Pericardium fibroblast (primary cell): ENCODE results near the genes ANKRD37, TLR3 and F11.

DNA sequence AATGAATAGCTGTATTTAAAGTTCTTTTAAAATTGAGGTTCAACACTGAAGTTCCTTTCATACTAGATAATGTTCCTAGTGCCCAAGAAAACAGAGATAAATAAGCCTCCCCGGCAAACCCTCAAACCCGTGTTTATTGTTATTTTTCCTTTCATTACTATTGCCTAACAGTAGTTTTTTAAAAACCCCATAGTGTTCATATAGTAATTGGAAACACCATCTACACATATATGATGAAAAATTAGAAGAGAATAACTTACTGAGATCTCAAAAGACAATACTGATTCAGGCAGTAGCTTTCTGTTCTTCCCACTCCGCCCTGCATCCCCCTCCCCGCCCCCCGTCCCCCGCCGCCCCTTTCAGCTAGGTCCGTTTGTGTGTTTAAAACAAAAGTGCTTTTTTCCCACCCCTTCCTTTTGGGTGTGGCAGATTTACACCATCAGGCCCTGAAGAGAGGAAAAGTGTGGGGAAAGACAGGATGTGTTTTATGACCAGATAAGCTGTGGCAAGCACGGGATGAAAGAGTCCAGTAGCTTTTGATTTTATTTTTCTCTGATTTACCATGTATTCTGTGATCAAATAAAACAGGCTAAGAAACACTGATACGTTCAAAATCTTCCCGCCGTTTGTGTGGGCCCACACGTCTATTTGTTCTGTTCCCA lies 11.0 kb downstream of the LRP2BP start:
- RAMPAGE, long total RNA, result no peak

DNA sequence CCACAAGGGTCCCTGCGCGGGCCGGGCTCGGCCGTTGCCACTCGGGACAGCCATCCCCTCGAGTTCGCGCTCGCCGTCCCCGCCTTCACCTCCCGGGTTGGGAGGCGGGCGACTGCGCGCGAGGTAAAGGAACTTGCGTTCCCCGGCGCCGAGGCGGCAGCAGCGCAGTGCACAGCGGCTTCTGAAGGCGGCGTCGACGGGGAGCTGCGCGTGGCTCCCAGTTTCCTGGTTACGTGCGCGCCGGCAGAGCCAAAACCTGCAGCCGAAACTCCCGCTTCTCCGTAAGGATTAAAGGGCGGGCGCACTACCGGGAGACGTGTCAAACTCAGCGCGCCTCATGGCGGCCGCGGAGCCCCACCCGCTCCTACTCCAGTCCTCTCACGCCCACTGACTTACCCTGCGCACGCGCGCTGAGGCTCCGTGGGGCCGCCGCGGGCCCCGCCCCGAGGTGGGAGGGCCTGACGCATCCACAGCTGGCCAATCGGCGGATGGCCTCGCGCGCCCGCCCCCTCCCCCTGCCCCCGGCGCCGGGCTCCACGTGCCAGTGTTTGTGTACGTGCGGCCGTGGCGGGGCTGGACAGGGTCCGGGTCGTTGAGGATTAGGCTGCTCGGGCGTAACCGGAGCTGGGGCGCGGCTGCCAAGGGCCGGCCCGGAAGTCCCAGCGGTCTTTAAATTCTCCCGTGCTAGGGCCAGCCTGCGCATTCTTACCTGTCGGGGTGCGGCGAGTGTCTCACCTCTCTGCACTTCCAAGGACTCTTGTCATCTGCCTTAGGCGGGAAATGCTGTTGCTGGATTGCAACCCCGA lies at the start of gene ANKRD37:
Gene ANKRD37 (plus strand): TSS at position 698 of the 806 bp plus-strand sequence.
- RAMPAGE, long total RNA, result start-site peak on the plus strand centred at position 633 of the sequence, 136 bp wide, 50 and 210 reads in 2 replicates

DNA sequence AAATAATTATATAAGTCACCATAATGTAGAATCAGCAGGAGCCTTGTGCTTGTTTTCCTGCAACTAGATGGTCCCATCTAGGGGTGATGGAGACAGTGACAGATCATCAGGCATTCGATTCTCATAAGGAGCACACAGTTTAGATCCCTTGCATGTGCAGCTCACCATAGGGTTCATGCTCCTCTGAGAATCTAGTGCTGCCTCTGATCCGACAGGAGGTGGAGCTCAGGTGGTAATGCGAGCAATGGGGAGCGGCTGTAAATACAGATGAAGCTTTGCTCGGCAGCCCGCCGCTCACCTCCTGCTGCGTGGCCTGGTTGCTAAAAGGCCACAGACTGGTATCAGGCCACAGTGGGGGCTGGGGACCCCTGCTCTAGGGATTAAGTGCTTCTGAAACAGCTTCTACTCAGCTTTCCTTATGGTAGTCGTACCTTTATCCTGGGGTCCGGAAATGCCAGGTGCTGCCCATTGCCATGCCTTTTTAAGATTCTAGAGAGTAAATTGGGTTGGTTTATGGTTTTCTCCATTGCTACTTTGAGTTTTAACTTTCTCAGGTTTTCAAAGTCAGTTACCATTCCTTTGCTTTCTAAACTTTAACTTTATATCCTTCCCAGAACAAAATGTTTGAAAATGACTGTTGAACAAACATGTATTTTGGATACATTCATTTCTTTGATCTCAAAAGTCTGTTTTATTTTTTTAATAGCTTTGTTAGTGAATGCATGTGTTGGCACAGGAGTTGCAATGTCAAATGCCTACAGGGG lies 28.6 kb upstream of the CCDC110 start:
- RAMPAGE, long total RNA, result no peak

DNA sequence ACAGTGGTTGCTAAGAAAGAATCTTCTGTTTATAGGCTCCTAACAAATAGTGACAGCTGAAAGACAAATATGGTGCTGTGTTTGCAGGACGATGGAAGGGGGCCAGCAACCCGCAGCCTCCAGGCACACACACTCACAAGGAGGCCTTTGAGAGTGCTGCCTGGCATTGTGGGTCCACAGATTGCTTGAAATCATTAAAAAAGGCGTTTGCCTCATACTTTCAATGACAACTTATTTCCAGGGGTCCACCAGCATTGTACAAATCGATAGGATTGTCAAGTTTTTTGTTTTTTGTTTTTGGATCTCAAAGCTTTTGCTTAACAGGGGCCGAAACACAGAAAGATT lies 32.5 kb upstream of the PDLIM3 start:
- RAMPAGE, long total RNA, result no peak

GRCh38 chr4:185700531-185701208 lies 111.3 kb downstream of the SORBS2 start:
- RAMPAGE, long total RNA, result no peak

DNA sequence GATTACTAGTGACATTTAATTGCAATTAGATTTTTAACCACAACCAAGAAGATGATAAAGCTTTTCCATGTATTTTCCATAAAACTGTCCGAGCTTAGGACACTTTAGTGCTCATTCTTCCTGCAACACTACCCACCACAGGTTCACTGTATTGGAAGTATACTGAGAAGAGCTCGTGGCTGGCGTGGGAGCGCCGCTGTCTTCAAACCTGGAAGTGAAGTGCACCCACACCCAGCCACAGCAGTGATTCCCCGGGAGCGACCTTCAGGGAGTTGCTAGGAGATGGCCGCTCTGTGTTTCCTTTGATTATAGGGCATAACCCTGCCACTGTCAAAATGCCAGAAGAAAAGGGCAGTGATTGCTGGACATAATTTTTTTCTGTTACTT lies 95.0 kb downstream of the SORBS2 start:
- RAMPAGE, long total RNA, result no peak

- RAMPAGE, long total RNA, result no peak
Observed at GRCh38 chr4:185717339-185717655, 94.7 kb downstream of the SORBS2 start.

DNA sequence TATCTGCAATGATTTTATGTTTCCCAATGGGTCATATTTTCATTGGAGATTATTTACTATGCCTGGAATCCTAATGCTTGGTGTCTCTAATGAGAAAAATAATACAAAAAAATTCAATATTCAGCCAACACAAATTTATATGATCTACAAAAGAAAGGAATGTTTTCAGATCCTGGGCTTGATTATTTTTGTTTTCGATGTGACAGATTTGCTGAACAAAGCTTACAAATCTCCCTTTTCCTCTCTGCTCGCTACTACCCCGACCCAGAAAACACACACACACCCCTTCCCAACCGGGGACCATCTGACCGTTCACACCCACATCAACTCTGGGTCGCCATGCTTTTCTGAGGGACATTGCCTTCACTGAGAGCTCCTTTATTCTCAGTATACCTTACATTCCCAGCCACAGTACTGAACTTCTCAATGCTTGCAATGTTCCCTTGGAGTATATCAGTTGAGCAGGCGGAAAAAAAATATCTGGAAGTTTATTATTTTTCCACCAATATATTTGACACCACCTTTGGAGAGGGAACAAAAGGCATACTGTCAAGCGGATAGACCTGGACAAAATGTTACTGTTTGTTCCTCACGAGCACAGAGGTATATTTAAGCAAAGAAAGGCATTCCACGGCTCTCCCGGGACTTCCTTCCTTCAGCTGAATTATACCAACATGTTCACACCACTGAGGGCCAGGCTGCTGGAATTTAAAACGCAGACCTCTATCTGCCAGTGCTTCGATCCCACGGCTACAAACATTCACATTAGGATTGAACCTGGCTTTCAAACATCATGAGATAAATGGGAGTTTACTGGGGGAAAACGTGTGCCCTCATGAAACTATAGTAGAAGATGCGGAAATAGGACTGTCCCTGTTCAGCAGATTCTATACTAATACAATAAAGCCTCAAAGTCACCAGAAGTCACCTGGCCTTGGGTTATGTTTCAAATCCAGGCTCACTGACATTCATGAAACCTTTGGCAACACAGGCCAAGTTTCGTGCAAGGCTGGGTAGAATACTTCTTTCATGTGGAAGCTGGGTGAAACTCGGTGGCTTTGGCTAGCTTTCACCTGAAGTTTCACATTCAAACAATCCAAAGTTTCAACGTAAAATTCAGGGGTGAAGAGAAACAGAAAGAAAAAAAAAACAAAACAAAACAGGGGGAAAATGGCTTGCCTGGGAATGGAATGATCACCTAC lies 39.7 kb downstream of the SORBS2 start:
- RAMPAGE, long total RNA, result no peak

GRCh38 chr4:185774340-185774705 lies 37.7 kb downstream of the SORBS2 start:
- RAMPAGE, long total RNA, result no peak

DNA sequence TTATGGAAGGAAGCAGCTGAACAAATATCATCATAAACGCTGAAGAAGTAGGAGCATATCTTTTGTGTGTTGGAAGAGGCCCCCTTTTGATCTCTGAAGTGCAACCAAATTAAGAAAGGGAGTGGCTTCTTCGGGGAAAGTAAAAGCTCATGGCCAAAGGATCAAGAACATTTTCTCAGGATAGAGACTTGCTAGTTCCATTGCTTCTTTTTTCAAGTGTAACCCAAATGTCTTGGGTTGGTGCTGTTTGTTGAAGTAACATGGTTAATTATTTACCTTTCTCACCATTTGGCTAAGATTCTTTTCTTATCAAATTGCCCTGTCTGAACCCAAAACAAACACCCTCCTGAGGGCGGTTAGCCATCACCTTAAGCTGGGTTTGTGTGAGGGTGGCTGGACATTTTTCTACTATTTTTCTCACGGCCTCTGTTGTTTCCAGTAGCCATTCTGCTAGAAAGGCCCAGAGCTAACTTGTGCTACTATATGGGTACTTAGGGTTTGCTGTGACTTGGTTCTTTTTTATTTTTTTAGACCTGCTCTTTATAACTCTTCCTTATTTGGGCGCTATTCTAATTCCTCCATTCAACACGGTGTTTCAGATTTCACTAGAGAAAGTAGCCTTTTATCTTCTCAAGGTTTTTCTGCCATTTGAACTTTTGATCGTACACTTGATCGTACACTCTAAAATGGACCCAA lies 18.6 kb upstream of the SORBS2 start:
- RAMPAGE, long total RNA, result no peak

GRCh38 chr4:185880509-185881015 lies 68.6 kb upstream of the SORBS2 start:
- RAMPAGE, long total RNA, result no peak

- RAMPAGE, long total RNA, result no peak
Observed at GRCh38 chr4:185925882-185926468, 114.0 kb upstream of the SORBS2 start.

- RAMPAGE, long total RNA, result start-site peak on the plus strand at chr4:186069154-186069184, 172 and 22 reads in 2 replicates
Observed at GRCh38 chr4:186068401-186069395, at the start of gene TLR3. TSS of gene TLR3 (plus strand) at chr4:186069156.

- RAMPAGE, long total RNA, result no peak
Observed at GRCh38 chr4:186265624-186266320, at the start of gene F11. TSS of gene F11 (plus strand) at chr4:186266189.

DNA sequence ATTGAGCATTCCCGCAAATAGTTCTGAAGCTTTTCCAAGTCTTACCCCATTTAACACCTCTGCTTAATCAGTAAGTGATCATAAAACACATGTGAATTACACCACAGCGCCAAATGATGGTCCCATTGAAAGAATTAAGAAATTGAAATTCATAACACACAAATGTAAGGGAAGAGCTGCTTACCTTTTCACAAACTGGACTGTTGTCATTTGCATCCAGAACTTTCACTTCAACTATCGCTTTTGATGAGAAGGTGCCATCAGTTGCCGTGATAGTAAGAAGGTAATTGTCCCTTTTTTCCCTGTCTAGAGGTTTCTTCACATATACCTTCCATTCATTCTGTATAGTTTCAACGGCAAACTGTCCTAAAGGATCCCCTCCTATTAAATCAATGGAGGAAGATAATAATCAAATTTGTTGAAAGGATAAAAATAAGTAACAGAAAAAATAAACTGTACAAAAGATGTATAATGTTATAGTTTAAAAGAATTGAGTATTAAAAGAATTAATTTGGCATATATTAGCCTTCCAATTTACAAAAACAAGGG lies 61.5 kb upstream of the MTNR1A start:
- RAMPAGE, long total RNA, result no peak

GRCh38 chr4:186709276-186710114 lies 14.2 kb downstream of the FAT1 start:
- RAMPAGE, long total RNA, result no peak

DNA sequence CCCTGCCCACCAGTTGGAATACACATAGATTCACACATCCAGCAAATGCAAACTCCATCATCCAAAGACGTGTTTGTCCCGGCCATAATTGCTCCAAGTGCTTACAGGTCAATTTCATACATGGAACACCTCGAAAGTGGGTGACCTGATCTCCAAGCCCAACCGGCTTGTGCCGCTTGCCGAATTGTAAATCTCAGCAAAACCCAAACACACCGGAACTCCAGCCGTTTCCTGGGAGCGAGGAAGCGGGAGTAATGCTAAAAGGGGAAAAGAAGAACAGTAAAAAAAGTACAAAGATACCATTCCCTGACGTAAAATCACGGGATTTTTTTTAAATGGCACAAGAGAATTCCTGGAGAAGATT lies 1.4 kb upstream of the FAT1 start:
- RAMPAGE, long total RNA, result no peak

- RAMPAGE, long total RNA, result no peak
Observed at GRCh38 chr4:186728643-186729263, 5.1 kb upstream of the FAT1 start.

- RAMPAGE, long total RNA, result no peak
Observed at GRCh38 chr4:186845076-186845920, 121.6 kb upstream of the FAT1 start.

GRCh38 chr4:186934184-186934675 lies 210.6 kb upstream of the FAT1 start:
- RAMPAGE, long total RNA, result no peak